ENCODE measurements around the genes SLC5A7 and LIMS3.

DNA sequence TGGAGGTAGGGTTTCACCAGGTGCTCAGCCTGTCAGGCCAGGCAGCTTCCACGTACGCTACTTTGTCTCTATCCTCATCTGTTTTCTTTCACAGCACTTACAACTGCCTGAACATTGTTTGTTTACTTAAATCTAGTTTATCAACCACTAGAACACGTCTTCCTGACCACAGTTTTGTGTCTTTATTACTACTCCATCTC, 11.4 kb upstream of the UXS1 start:
- PRO-cap = no peak

DNA sequence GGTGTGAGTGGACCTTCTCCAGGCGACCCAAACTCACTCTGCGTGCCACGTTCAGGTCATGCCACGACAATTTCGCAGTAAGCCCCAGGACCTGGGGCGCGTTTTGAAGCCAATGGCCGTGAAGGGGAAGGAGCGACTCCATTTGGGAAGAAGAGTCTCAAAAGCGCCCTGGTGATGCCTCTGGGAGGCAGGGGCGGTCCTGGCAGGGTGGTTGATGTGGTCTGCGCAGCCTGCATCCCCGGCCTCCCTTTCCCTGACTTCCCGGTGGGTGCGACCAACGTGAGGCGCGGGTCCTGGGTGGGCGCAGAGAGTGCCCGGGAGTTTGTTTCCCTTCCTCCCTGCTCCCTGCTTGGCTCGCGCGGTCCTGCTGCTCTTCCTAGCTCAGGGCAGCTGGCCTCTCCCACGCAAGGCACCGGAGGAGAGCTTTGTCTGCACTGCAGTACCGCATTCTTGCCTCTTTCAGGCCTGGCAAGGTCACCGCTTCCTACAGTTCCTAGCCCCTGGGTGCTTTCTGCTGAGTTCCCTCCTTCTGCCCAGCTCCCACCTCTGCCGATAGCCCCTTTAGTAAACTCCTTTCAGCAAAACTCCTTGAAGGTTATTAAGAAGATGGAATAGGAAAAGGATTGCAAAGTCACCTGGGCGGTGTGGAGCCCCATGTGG, 116.6 kb upstream of the UXS1 start:
- PRO-cap = no peak

- PRO-cap = no peak
Measured at GRCh38 chr2:106577103-106577542, 90.0 kb downstream of the CD8B2 start.

GRCh38 chr2:107986030-107987104, at the start of gene SLC5A7:
Gene SLC5A7, plus strand, starts transcription at chr2:107986524.
- PRO-cap = no peak

DNA sequence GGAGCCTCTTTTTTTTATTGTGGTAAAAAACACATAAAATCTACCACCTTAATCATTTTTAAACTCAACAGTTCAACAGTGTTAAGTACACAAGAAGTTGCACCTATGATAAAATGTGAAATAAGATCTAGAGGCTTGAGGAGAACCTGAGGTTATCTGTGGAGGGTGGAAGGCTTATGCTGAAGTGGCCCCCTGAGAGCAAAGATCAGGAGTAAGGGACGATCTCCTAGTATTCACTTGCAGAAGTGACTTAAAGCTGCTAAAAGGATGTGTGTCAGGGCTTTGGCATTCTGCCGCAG, 61.5 kb downstream of the LIMS1 start:
- PRO-cap = no peak

GRCh38 chr2:108639827-108640413, 79.4 kb upstream of the RANBP2 start:
- PRO-cap = no peak

DNA sequence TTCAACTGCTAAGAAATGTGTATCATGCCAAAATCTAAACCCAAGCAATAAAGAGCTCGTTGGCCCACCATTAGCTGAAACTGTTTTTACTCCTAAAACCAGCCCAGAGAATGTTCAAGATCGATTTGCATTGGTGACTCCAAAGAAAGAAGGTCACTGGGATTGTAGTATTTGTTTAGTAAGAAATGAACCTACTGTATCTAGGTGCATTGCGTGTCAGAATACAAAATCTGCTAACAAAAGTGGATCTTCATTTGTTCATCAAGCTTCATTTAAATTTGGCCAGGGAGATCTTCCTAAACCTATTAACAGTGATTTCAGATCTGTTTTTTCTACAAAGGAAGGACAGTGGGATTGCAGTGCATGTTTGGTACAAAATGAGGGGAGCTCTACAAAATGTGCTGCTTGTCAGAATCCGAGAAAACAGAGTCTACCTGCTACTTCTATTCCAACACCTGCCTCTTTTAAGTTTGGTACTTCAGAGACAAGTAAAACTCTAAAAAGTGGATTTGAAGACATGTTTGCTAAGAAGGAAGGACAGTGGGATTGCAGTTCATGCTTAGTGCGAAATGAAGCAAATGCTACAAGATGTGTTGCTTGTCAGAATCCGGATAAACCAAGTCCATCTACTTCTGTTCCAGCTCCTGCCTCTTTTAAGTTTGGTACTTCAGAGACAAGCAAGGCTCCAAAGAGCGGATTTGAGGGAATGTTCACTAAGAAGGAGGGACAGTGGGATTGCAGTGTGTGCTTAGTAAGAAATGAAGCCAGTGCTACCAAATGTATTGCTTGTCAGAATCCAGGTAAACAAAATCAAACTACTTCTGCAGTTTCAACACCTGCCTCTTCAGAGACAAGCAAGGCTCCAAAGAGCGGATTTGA, 21.7 kb upstream of the CCDC138 start:
- PRO-cap = no peak

GRCh38 chr2:108786873-108787504, 418 bp downstream of the CCDC138 start:
- PRO-cap = bidirectional peak, plus-strand start at chr2:108787038, minus-strand start at chr2:108787031

GRCh38 chr2:108957978-108958243, 31.1 kb downstream of the EDAR start:
- PRO-cap = no peak

- PRO-cap = no peak
Measured at GRCh38 chr2:108970398-108970804, 18.6 kb downstream of the EDAR start.

- PRO-cap = no peak
Measured at GRCh38 chr2:108993563-108993982, 4.6 kb upstream of the EDAR start.

DNA sequence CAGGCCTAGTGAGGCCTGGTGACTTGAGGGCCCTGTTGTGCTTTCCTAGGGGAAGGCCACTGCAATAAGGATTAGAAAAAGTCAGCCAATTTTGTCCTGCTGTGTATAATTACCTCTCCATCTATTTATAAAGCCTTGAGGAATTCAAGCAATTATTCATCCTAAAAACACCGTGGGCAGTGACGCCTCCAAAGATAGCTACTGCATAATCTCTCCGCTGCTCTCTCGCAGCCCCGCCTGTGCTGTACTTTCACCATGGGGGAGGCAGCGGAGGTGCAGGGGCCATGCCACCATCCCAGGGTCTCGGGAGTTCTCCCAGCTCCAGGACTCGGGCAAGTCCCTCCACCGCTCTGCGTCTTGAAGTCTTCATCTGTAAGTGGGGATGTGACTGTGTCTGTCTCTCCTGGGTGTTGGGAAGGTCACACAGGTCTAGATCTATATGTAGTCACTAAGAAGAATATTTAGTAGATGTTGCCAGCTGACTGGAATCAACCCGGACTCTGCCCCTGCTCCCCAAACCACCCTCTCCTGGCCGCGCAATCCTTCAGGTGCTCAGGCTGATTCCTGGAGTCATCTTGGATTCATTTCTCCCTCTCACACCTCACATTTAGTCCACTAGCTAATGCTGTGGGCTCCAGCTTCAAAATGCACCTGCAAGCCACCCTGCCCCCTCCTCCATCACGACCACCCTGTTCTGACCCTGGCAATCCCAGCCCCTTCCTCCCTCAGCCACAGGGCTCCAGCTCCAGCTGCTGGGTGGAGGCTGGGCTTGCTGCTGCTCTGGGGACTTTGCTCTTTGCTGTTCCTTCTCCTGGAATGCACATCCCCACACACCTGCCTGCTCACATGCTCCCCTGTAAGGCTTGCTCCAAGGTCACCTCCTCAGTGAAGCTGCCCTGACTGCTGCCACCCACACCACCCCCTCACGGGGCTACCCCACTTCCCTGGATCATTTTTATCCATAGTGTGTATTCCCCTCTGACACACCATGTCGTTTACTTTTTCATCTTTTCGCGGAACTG, 61.5 kb upstream of the SH3RF3 start:
- PRO-cap = no peak

- PRO-cap = no peak
Measured at GRCh38 chr2:109129366-109129886, 421 bp downstream of the SH3RF3 start.

- PRO-cap = no peak
Measured at GRCh38 chr2:109160280-109161033, 31.5 kb downstream of the SH3RF3 start.

DNA sequence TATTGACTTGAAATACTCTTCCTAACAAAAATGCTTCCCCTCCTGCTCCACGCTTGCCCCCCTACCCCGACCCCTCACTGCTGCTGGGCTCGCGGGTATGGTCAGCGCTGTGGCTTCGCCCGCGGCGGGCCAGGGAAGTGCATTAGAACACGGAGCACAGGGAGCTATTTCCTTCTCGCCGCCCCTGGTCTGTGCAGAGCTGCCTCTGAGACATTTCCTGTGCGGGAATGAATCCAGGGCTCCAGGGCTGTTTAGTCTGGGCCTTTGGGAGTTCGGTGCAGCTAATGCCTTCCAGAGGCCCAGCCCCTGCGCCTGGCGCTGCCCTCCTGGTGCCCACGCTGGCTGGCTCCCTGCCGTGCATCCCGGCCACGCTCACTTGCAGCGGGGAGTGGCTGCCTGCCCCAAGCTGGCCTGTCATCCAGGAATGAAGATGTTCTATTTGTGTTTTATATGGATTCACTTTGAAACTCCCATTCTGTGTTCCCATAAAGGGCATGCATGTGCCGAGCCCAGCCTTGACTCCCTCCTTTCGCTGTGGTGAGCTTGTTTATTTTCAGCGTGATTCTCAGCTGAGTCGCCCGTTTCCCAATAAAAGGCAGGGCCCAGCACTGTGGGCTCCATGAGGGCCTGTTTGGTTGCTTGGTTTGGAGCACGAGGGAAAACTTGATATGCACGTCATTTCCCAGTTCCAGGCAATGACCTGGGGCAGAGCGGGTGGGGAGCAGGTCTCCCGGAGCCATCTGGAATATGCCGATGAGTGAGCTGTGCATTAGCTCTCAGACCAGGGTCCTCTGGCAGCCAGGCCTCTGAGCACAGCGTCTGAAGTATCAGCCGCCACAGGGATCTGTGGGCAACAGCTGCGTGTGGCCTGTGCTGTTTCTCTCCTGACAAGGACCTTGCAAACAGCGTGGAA, 42.7 kb downstream of the SH3RF3 start:
- PRO-cap = no peak

GRCh38 chr2:109185727-109186148, 56.7 kb downstream of the SH3RF3 start:
- PRO-cap = no peak

GRCh38 chr2:109213506-109214603, 84.8 kb downstream of the SH3RF3 start:
- PRO-cap = no peak

GRCh38 chr2:109480994-109481885, 132.5 kb downstream of the SEPTIN10 start:
- PRO-cap = no peak

DNA sequence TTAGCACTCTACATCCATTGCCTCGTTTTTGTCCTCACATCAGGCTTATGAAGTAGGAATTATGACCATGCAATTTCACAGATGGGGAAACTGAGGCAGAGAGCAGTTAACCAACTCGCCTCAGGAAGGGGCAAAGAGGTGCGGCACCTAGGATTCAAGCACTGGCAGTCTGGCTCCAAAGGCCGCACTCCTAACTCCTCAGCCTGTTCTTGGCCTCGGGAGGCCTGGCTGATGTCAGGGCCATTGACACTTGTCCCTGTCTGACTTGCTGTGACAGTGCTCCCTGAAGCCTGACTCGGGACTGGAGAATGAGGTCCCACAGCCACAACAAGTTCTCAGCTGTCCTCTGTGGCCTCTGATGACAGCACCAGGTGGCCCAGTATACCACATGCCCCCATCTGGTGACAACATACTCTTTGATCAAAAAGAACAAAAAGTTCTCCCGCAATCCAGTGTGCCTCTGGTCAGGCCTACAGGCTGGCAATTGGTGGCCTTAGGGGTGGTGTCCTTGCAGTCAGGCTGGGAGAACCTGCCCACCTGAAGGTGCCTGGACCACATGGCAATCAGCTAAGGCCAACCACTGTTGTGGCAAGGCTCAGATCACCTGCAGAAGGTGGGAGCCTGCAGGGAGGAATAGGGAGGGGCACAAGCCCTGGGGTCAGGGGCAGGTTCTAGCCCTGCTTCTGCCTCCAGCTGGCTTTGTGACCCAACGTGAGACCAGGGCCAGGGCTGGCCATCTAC, 102.6 kb downstream of the SEPTIN10 start:
- PRO-cap = no peak

GRCh38 chr2:109898446-109898960, at the start of gene LIMS3:
Gene LIMS3, plus strand, starts transcription at chr2:109898688.
- PRO-cap = no peak

Measured in Calu3 (cell line).